Spleen (tissue), 7 donors: Measurements from ENCODE around the genes FGFR1OP2, BMAL2 and FAR2.

DNA sequence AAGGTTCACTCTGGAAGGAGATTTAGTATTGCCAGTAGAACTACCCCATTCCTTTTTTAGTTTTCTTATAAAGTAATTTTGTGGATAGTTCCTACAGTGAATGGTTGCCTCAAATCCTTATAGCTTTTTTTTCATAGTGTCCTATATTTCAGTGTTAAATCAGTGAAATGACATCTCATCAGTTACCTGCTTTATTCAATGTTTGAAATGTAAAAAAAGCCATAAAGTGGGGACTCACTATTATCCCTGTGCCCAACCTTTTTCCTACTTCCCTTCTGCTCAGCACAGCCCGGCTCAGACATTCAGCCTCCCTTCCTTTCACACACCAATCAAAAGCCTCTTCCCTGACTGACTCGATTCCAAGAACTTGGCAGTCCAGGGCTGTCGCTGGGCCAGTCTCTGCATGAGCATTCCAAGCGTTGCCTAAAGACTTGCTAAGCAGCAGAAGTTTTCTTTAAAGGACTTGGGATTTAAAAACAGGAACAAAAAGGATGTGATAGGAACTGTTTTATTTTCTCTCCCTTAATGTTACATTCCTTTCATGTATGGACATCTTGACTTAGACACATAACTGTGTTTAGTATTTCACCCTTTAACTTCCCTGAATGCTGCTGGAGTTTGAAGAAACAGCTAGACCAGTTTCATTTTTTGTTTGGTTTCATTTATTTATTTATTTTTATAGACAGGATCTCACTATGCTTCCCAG is 22.7 kb downstream of the ITPR2 start:
- PRO-cap, 4 experiments, result peak in 1 of 4 experiments; most common plus-strand start position 395 of the sequence (in 1)
- RAMPAGE, long total RNA, 4 experiments, result no peak in any of the 4 experiments

DNA sequence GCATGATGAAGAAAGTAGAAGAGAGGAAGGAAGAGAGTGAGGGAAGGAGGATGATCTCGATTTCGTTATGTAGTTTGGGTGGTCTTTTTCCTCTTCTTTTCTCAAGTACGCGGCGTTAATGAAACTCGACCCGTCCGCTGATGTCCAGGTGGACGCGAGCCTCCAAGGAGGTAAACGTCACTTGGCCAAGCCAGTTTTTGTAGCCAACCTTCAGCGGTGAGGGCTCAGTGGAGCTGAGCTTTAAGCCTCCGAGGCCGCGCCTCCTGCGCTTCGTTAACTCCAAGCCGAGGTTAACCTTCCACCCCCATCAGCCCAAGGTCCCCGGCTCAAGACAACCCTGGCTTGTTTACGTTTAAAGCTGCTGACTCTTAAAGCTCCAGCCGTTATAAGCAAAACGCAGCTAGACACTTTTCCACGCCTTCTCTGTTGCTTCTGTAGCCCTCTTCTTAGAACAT is 750 bp upstream of the ITPR2 start:
- PRO-cap, 4 experiments, result peak in 1 of 4 experiments; most common minus-strand start position 265 of the sequence (in 1)
- RAMPAGE, long total RNA, 4 experiments, result no peak in any of the 4 experiments

GRCh38 chr12:26878544-26879293 is 45.7 kb upstream of the ITPR2 start:
- PRO-cap, 4 experiments, result no peak in any of the 4 experiments
- RAMPAGE, long total RNA, 4 experiments, result no peak in any of the 4 experiments

GRCh38 chr12:26937139-26937495 is 664 bp downstream of the INTS13 start:
- PRO-cap, 4 experiments, result no peak in any of the 4 experiments
- RAMPAGE, long total RNA, 4 experiments, result no peak in any of the 4 experiments

- PRO-cap, 4 experiments, result peak in 4 of 4 experiments; most common plus-strand start chr12:26938470 (in 3); most common minus-strand start chr12:26937972 (in 3)
- RAMPAGE, long total RNA, 4 experiments, result start-site peak on the plus strand in 4 of 4 experiments, at chr12:26938378-26938541 at its widest, 1,813 to 2,520 reads per replicate; start-site peak on the minus strand in 2 of 4 experiments, at chr12:26937971-26938321 at its widest, 17 to 176 reads per replicate
Observed at GRCh38 chr12:26937868-26938825, at the start of gene FGFR1OP2. TSS of gene FGFR1OP2 (plus strand) at chr12:26938470.

GRCh38 chr12:26953484-26953929 is 15.2 kb downstream of the FGFR1OP2 start:
- PRO-cap, 4 experiments, result peak in 1 of 4 experiments; most common plus-strand start chr12:26953789 (in 1)
- RAMPAGE, long total RNA, 4 experiments, result no peak in any of the 4 experiments

DNA sequence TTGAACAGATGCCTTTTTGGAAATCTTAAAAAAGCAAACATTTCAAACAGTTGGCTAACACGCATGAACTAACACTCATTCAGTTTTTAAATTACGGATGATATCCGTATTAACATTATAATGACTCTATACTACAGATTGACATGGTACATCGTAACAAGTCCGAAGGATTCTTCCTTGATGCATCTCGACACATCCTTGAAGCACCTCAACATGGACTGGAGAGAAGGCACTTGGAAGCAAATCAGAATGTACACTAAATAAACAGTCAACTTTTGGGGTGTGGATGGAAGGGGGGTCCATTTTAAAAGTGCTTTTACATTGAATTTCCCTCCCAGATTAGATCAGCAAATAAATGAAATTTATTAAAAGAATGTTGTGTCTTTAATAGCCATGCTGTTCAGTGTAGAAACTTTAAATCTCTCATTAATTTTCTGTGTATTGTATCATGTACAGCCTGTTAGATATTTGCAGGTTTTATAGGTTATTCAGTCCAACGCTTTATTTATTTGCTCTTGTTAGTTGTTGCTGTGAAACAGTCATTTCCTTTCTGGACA is 22.2 kb downstream of the FGFR1OP2 start:
- PRO-cap, 4 experiments, result no peak in any of the 4 experiments
- RAMPAGE, long total RNA, 4 experiments, result no peak in any of the 4 experiments

DNA sequence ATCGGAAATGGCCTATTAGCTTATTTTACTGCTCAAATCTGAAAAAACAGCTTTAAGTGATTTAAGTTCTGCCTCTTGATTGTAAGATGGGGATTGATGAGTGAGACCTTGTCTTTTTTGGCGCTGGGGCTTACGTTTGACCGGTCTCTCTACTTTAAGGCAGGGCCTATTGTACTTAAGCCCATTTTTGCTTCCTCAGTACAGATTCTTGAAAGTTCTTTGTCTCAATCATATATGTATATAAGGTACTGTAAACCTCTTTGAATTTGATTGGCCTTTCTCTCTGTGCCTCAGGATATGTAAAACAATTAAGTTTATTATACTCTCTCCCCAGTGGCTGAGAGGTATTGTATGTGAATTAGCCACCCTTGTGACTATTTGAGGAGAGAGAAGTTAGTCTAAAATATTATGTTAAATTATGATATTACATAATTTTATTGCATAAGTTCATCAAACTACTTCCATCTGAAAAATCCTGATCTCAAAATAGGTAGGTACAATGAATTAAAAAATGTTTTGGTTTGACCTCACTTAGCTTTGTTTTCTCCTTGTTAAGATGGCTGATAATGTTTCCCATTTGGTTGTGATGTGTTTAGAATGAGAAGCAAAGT is 1.3 kb downstream of the STK38L start:
- PRO-cap, 4 experiments, result no peak in any of the 4 experiments
- RAMPAGE, long total RNA, 4 experiments, result no peak in any of the 4 experiments

DNA sequence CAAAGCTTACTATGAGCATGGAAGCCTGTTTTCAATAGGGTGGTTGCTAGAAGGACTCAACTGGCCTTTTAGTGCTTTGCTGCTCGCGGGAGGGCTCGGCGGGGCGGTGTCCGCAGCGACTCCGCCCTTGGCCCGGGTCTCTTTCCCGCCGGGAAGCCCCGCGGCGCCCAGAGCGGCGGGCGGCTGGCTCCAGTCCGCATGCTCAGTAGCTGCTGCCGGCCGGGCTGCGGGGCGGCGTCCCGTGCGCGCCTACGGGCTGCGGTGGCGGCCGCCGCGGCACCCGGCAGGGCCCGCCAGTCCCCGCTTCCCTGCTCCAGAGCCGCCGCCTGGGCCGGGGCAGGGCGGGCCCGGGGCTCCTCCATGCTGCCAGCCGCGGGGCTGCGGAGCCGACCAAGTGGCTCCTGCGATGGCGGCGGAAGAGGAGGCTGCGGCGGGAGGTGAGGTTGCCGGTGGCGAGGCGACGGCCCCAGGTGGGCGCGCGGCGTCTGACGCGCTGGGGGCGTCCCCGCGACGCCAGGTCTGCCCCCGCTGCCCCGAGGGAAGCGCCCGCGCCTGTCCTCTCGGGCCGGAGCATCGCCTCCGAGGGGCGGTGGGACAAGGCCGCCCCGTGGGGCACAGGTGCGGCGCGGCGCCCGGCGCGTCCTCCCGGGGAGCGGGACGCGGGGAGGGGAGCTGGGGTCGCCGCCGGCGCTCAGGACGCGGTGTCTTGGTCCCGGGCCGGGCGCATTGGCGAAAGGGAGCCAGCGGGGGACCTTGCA is at the start of gene BMAL2:
Gene BMAL2, plus strand, starts transcription at position 170 of the 758 bp plus-strand sequence.
- PRO-cap, 4 experiments, result peak in 4 of 4 experiments; most common plus-strand start position 199 of the sequence (in 2); most common minus-strand start position 144 of the sequence (in 1)
- RAMPAGE, long total RNA, 4 experiments, result no peak in any of the 4 experiments

GRCh38 chr12:27333425-27334011 is 882 bp downstream of the BMAL2 start:
- PRO-cap, 4 experiments, result peak in 3 of 4 experiments; most common minus-strand start chr12:27333496 (in 2)
- RAMPAGE, long total RNA, 4 experiments, result no peak in any of the 4 experiments

GRCh38 chr12:27549109-27549601 is 25.1 kb downstream of the PPFIBP1 start:
- PRO-cap, 4 experiments, result no peak in any of the 4 experiments
- RAMPAGE, long total RNA, 4 experiments, result no peak in any of the 4 experiments

GRCh38 chr12:27556470-27556901 is 32.5 kb downstream of the PPFIBP1 start:
- PRO-cap, 4 experiments, result peak in 2 of 4 experiments; most common plus-strand start chr12:27556709 (in 1); most common minus-strand start chr12:27556579 (in 2)
- RAMPAGE, long total RNA, 4 experiments, result no peak in any of the 4 experiments

DNA sequence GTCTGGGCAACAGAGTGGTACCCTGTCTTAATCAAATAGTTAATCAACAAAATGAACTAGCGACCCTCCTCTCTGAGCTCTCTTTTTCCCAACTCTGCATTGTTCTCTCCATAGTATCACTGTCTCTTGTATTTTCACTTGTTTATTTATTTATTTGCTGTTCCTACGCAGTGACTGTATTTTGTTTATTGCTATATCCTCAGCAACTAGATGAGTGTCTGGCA is 37.9 kb downstream of the PPFIBP1 start:
- PRO-cap, 4 experiments, result no peak in any of the 4 experiments
- RAMPAGE, long total RNA, 4 experiments, result no peak in any of the 4 experiments

GRCh38 chr12:27595121-27595684 is 71.2 kb downstream of the PPFIBP1 start:
- PRO-cap, 4 experiments, result no peak in any of the 4 experiments
- RAMPAGE, long total RNA, 4 experiments, result no peak in any of the 4 experiments

- PRO-cap, 4 experiments, result no peak in any of the 4 experiments
- RAMPAGE, long total RNA, 4 experiments, result no peak in any of the 4 experiments
Observed at GRCh38 chr12:27647535-27648052, 48.7 kb upstream of the REP15 start.

DNA sequence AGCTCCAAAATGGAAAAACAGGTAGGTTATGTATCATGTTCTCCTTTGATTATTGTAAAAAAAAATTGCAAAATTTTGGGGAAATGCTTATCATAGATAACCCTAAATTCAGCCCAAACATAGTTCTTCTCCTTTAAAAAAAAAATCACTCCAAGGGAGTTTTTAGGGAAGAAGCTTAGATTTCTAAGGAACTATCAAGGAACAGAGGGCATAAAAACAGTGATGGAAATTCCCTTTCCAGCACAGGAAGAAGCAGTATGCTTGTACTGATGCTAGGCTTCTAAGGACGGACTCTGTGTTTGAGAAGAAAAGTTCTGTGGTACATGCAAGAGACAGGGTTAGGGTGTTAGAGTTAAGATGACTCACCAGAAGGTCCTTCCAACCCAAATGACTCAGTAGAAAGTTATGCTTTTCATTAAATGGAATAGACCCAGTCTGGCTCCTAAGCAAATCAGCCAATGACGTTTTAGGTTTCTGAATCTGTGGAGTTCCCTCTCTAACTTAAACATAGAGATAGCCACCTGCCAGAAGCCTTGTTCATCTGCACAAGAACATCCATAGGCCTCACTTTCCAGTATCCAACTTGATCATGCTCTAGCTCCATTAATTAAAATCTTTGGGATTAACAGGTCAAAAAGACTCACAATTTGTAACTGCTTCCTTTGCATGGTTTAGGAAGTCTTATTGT is 5.7 kb downstream of the PTHLH start:
- PRO-cap, 4 experiments, result no peak in any of the 4 experiments
- RAMPAGE, long total RNA, 4 experiments, result no peak in any of the 4 experiments

DNA sequence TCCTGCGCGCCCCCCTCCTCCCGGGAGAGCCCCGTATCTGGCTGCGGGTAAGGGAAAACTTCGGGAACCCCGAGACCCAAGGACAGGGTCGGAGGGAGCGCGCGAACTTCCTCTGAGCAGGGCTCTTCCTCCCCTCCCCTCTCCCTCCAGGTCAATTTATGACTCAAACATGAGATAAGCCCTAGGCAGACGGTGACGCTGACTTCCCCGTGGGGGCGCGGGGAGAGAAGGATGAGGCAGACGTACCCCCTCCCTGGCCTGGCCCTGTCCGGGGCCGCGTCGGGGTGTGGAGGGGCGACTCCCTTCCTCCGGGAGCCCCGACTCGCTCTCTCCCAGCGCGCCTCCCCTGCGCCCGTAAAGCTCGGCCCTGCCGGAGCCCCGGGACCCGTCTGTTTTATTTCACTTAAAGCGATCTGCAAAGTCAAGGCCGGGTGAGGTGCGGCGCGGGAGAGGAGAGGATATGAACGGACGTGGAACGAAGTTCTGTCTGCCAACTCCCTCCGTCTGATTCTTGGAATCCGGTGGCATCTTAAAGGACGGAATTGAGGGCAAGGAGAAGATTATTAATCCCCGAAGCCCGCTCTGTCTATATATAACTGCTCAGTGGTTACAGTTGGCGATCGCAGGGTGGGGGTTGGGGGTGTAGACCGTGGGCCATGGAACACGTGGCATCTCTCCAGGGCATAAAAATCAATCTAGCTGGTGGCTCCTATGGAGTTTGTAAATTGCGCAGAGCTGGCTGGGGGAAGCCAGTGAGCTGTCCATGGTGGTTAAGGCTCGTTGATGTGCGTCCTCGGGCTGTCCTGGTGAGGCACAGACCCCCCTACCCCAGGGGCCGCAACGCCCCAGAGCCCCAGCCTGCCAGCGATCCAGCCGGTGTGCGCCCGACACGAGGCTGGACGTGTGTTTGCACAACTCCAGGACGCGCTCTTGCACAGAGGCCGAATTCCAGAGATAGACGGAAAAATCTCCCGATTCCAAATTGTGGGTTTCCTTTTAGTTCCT is 2.9 kb upstream of the PTHLH start:
- PRO-cap, 4 experiments, result peak in 1 of 4 experiments; most common plus-strand start position 201 of the sequence (in 1); most common minus-strand start position 140 of the sequence (in 1)
- RAMPAGE, long total RNA, 4 experiments, result no peak in any of the 4 experiments

DNA sequence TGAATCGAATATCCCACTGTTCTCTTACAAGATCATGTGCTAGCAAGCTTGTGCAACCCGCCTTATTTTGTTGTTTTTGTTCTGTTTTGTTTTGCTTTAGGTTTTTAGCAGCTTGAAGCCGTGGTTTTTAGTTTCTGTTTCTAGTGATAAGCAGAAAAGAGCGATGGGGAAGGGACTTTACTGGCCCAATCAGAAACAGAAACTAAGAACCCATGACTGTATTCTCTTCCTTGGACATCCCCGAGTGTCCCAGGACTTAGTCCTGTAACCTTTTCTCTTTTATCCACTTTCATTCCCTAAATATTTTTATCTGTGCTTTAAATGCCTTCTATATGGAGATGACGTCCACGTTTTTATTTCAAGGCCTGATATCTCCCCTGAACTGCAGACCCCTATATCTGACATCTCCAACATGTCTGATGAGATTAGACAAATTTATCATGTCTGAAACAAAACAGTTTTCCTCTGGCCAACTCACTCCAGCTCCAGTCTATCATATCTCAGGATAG is 353.1 kb downstream of the CCDC91 start:
- PRO-cap, 4 experiments, result no peak in any of the 4 experiments
- RAMPAGE, long total RNA, 4 experiments, result no peak in any of the 4 experiments

DNA sequence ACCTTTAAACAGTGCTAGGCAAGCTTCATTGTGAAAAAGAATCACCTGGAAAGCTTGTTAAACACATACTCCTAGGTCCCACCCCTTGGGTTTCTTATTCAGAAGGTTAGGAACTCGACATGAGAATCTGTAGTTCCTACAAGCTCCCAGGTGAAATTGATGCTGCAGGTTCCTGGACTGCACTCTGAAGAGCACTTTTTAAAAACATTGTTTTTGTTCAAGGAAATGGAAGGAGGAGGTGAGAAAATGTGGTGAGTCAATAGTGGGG is 450.1 kb downstream of the CCDC91 start:
- PRO-cap, 4 experiments, result peak in 1 of 4 experiments; most common minus-strand start position 186 of the sequence (in 1)
- RAMPAGE, long total RNA, 4 experiments, result no peak in any of the 4 experiments

DNA sequence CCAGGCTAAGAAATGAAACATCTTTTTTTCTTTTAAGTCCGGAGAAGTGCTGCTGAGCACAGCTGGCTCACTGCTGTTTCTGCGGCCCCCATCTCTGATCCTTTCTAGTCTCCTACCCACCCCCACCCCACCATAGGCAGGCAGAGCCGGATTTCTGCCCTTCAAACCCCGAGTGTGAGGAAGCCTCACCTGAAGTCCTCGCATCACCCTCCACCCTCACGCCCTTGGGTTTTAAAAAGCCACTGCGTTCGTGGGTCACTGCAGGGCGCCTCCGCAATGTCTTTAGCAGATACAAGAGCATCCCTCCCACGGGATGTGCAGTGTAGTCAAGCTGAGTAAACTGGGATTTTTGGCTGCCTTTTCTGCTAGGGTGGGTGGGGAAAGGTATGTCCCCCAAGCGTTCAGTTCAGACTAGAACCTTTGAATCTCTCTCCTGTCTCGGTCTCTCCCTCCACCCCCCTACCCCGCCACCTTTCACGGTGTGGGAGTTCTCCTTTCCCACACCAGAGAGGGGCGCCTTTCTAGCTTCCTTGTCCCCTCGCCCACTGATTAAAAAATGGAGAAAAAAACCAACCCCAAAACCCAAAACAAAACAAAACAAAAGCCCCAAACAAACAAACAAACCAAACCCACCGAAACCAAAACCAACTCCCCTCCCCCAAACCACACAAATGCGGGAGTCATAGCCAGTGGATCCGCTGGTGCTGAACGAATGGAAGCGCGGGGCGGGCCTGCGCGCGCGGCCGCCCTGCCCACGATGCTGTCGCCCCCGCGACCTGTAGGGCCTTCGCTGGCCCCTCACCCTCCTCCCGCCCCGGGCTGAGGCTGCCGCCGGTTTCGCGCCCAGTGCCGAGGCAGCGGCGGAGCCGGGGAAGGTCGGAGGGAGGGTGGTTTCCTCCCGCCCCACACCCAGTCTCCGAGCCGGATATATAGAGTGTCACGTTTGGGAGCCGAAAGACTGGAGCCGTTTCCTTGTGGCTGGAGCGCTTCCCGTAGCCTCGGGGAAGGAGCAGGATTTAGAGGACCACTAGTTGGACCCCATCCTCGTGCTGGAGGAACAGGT is at the start of gene FAR2:
Gene FAR2, plus strand, starts transcription at position 932 of the 1,063 bp plus-strand sequence.
- PRO-cap, 4 experiments, result peak in 4 of 4 experiments; most common plus-strand start position 689 of the sequence (in 4); most common minus-strand start position 655 of the sequence (in 2)
- RAMPAGE, long total RNA, 4 experiments, result start-site peak on the plus strand in 2 of 4 experiments, centred at positions 804 to 957 of the sequence, 40 to 414 reads per replicate